Thoracic aorta endothelial cell (primary cell): ENCODE data around the genes TM9SF1, CIDEB, LTB4R2, SDR39U1 and CTSG.

DNA sequence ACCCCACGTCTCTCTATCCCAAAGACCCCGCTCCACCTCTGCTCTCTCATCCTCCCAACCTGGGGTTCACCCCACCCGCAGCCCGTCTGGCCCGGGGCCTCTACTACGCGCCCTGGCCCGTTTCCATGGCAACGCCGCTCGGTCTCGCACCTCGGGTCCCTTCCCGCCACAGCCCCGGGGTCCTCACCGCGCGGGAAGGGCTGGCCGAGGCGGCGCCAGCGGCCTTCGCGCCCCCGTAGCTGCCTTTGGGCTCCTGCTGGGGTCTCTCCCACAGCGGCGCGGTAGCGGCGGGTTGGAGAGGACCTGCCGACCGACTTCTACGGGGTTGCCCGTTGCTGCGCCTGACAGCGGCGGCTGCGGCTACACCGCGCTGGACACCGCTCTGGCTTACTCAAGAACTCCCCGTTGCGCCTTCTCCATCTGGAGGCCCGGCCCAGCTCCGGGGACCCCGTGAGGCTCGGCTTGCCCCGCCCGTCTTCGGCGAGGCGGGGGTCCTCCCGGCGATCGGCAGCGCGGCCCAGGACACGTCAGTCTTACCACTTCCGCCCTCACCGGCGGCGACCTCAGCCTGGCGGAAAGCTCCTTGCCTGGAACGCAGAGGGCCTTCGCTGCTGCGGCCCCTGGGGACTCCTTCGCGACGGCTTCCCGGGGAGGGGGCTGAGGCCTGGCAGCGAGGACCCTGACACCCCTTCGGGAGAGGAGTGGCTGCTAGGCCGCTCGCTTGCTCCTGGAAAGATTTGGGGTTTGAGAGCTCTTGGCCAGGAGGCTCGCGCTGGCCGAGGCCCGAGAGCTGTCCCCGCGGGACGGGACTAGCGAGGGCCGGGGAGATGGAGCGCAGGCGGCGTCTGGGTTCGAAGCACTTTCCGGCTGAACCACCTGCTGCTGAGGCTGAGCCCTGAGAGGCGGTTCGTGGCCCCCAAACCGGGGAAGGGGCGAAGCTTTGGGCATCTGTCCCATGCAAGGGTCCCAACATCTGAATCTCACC is at the start of gene TM9SF1:
TM9SF1 (minus strand) TSS at position 283 of the 985 bp plus-strand sequence.
- CAGE, long polyA plus RNA = no peak

DNA sequence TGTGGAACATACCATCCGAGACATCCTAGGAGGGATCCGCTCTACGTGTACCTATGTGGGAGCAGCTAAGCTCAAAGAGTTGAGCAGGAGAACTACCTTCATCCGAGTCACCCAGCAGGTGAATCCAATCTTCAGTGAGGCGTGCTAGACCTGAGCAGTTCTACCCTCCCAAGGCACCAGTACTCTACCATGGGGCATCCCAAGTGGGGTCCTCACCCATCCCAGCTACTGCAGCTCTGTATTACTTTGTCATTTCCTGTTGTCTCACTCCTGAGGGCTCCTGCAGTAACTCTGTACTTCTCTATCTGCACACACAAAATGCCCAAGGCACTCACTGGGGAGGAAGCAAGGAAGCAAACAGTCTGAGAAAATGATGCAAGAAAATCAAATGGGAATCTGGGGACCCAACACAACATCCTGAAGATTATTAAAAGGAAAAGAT is 3.8 kb downstream of the TINF2 start:
- CAGE, long polyA plus RNA = no peak

DNA sequence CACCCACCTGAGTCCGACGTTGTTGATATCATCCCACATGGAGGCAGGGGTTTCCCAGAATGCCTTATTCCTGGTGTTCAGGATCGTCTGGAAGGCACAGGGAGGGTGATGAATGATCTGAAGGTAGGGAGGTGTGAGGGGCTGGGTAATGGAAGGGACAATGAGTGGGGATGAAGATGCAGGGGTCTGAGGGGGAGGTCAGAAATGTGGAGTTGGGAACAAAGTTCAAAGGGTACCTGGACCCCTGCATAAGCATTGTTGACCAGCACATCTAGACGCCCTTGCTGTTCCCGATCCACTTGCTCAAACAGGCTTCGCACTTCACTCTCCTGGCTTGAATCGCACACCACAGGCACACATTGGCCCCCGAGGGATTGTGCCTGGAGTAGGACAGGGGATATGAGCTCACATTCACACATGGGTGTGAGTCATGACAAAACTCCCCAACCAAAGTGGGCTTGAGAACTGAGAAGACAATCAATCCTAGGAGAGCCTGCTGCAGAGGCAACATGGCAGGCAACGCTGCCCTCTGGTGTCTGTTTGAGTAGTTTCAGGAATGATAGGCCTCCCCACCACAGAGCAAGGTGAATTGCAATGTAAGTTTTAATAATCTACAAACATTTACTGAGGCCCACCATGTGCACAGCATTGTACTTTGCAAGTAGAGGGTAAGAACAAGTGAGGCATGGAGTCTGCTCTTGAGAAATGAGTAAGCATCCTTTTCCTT is 2.9 kb downstream of the DHRS1 start:
- CAGE, long polyA plus RNA = no peak

- CAGE, long polyA plus RNA = no peak
Measured at GRCh38 chr14:24307654-24308476, at the start of gene CIDEB. Gene CIDEB (minus strand): TSS chr14:24307977.

- CAGE, long polyA plus RNA = no peak
Measured at GRCh38 chr14:24309792-24310541, at the start of gene LTB4R2. Gene LTB4R2 (plus strand): TSS chr14:24310140.

DNA sequence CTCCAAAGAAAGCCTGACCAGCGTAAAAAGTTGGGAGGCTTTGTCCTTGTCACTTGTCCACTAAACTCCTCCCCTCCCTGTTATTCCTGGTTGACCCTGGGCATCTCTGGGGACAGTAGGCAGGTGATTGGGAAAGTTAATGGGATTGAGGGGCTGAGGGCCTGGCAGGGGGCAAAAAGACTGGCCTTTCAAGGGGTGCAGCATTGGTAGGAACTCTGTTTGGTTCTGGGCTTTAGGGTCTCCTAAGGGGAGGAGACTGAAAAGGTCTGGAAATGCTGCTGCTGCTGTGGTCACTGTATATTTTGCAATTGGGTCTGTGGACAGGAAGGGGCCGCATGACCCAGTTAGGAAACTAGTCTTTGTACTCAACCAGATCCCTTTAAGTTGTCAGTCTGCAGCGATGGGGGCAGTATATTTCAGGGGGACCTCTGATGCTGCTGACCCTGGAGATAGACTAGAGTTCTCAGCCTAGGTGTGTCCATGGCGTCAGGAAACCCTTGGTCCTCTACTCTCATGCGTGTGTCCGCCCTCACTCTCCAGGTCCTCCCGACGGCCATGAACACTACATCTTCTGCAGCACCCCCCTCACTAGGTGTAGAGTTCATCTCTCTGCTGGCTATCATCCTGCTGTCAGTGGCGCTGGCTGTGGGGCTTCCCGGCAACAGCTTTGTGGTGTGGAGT is 3.9 kb downstream of the LTB4R start:
- CAGE, long polyA plus RNA = no peak

DNA sequence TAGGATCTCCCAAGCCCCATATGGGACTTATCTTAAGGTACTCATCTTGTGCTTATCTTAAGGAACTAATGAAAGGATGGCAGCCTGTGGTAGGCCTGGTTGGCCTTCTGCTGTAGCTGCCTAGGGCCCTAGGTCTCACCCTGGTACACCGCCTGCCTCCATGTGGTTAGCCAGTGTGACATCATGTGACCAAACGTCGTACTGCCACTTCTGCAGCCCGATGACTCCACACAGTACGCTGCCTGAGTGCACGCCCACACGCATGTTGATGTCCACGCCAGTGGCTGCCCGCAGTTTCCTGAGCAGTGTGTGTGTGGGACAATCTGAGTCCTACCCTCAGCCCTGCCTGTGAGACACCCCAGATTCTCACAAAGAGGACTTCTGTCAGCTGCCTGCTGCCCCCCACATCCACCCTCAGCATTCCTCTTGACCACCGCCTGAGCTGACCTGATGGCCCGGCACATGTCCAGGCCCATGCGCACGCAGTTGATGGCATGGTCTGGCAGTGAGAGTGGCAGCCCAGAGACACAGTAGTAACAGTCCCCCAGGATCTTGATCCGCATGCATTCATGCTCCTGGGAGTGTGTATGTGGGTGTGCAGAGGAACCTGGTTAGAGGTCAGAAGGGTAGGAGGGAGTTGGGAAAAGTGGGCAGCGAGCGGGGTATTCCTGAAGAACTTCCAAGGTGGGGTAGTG is 5.0 kb downstream of the ADCY4 start:
- CAGE, long polyA plus RNA = no peak

GRCh38 chr14:24396108-24396670 is 2.6 kb upstream of the NYNRIN start:
- CAGE, long polyA plus RNA = no peak

DNA sequence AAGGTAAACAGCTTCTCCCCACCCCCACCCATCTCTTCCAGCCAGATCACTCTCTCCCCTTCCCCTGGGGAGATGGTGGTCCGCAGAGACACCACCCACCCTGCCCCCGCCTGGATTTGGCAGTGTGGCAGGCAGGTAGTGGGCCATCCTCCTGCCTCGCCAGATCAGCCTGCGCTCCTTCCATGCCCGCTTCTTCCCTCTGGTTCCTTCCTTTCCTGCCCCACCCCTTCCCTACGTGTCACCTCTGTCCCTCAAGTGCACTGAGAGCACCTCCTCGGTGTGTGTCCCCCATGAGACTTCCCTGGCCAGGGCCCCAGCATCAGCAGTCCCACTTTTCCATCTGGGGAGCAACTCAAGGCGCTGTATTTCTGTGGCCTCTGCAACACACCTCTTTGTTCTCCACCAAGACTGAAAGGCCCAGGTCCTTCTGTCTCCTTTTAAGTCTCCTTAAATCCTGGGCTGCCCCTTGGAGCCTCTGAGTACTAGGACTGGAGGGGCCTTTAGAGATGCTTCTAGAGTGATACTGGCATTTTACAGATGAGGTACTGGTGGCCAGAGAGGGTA is 721 bp downstream of the NYNRIN start:
- CAGE, long polyA plus RNA = no peak

DNA sequence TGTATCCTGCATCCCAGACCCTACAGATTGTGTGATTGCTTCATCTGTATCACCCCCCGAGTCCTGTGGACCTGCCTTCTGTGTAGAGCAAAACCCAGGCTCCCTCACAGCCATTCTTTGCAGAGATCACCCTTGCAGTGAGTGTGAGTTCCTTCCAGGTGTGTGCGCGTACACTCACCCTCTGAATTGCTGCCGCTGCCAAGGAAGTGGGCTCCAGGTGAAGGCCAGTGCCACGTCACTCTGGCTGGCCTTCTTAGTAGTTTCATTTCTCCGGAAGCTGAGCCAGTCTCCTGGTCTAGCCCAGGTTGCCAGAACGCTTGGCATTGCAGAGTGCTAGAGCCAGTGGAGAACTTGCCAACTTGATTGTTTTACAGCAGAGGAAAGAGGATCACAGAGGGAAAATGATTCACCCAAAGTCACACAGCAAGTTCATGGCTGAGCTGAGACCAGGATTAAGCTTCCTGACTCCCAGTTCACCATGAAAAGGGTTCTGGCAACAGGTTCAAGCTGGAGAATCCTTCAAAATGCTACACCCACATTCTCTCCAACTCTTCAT is 11.0 kb downstream of the CBLN3 start:
- CAGE, long polyA plus RNA = no peak

DNA sequence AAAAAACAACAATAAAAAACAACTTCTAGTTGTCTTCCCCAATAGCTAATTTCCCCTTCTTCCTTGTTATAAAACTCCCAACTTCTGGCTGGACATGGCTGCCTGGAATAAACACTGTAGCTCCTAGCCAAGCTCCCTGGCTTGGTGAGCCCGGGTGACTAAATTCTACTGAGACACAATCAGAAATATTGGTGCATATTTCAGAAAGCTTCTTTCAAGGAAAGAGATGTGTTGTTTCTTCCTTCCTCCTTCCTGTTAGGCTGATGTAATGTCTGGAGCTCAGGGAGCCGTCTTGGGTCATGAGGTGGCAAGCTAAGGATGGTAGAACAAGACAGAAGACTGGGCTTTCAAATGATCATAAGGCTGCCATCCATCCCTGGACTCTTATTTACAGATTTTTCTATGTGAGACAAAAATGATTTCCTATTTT is 4.3 kb downstream of the CBLN3 start:
- CAGE, long polyA plus RNA = no peak

DNA sequence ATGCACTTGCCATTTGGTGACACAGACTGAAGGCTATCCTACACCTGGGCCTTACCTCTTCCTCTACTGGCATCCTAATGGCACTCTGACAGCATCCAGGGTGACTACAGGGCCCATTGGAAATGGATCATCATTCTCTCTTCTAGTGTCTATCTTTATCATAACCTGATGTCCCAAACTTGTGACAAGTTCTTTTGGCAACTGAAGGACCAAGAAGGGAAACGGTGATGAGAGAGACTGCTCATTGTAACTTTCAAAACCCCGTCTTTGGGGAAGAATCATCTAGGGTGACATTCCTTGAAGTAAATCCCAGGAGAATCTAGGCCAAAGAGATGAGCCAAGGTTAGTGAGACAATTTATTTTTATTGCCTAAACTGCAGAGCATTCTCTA is 3.2 kb downstream of the SDR39U1 start:
- CAGE, long polyA plus RNA = no peak

GRCh38 chr14:24441682-24442145 is 862 bp downstream of the SDR39U1 start:
- CAGE, long polyA plus RNA = no peak

DNA sequence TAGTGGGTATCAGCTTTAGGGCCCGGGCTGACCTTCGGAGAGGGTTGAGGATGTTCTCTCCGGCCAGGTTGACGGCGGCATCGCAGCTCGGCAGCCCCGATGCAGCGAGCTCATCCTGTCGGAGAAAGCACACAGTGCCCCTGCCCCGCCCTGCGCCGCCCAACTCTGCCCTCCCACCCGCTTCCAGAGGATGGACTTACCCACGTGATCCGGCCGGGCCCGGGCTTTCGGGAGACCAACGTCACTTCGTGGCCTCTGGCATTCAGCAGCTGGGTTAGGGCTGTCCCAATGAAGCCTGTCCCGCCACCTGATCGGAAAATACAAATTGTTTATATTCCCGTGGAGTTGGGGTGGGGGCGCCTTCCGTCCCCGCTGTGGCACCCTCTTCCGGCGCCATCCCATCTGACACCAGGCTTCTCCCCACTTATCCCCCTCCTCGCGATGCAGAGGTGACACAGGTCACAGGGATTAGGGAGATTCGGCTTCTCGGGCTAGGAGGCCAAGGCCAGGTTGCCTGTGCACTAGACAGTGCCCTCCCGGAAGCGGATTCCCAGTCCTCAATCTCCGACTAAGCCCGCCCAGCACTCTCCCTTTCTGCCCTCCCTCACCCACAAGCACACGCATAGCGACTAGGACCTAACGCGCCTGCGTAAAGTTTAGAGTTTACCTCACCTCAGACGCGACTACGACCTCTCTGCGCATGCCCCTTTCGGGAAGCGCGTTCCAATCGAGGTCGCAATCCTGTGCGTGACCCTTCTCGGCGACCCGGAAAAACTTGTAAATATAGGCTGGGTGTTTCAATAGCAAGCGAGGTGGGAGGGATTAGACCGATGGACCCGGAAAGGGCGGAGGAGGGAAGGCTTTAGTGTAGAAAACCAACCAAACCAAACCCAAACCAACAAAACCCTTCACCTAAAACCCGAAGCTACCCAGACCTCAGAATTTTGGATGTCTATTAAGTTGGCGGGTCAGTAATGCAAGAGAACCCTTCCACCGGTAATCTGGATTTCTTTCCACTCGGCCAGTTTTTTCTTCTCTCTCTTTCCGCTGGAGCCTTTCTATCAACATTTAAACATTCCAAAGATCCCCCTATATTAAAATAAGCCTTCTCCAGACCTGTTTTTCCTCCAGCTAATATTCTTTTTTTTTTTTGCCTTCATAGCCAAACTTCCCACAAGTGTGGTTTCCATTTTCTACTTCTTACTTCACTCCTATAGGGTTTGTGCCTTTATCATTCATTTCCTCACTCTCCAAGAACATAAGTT is at the start of gene SDR39U1:
SDR39U1 (minus strand) TSS at position 631 of the 1,265 bp plus-strand sequence.
- CAGE, long polyA plus RNA = no peak

DNA sequence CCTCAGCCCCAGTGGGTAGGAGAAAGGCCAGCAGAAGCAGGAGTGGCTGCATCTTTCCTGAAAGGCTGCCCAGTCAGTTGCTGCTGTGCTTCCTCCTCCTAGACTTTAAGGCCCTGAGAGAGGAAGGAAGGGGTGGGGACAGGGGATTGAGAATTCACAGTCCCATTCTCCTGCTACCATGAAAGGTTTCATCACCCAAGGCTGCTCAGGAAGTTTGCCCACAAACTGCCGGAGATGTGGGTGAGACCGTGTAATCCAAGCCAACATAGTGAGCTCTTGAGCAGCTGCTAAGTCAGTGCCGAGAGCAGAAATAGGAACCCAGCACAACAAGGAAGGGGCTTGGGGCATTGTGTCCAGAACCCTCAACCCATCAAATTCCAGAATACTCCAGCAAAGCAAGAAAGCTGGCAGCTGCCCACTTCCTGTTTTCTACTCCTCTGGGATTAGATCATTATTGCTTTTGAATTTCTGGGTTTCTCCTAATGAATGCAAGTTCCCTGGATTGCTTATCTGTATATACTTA is at the start of gene CTSG:
CTSG (minus strand) TSS at position 79 of the 523 bp plus-strand sequence.
- CAGE, long polyA plus RNA = no peak

GRCh38 chr14:24678918-24679117 is 44.8 kb upstream of the GZMB start:
- CAGE, long polyA plus RNA = no peak

DNA sequence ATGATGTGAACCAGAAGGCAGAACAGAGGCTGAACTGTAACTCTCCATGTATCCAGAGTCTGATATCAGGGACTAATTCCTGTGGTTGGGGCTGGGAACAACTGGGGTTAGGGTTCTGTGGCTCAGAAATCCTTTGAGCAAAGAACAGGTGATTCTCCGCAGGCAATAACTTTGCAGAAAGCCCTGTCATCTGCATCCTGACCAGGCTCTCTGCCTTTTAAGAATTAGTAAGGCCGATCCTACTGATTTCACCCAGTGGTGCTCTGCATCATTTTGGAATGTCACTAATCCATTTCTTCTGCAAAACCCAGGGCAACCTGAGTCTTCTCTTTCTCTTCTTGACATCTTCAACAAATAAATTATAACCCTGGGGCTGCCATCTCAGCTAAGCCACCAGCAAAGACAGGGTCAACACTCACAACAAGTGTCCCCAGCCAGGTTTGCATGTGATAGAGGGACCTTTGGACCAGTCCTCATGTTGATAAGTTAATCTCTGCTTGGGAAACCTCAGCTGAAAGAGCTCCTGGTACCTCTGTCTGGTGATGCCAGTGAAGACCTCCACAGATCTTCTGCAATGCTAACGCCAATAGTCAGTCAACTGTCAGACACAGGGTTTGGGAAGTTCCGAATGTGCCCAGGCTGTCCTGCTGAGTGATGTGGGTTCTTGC is 179.6 kb upstream of the GZMB start:
- CAGE, long polyA plus RNA = no peak

- CAGE, long polyA plus RNA = no peak
Measured at GRCh38 chr14:24818863-24819742, 185.1 kb upstream of the GZMB start.

DNA sequence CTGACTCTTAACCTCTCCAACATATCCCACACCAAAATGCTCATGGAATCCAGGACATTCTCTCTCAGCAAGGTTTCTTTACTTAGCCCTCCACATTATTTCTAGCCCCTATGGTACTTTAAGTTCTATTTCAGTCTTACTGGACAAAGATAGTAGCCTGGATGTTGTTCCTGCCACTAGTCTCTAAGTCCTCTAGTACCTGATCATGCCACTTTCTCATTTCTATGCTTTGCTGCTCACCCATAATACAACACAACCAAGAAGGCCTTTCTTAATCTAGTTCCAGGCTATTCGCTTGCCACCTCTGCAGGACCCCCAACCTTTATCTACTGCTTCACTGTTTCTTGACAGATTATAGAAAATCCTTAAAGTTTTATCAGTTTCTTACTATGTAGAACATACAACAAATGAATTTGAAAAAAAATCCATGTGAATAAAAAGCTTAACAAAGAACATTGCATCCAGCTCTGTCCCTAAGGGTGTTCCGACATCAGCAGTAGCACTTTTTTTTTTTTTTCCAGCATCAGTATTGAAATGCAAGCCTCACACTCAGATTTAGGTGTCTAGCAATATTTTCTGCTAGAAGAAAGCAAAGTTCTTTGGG is 193.6 kb upstream of the GZMB start:
- CAGE, long polyA plus RNA = no peak

- CAGE, long polyA plus RNA = no peak
Measured at GRCh38 chr14:25009426-25010337, 40.3 kb downstream of the STXBP6 start.